Mesenchymal stem cell of Wharton's jelly (primary cell): ENCODE measurements around a stretch of chr11.

DNA sequence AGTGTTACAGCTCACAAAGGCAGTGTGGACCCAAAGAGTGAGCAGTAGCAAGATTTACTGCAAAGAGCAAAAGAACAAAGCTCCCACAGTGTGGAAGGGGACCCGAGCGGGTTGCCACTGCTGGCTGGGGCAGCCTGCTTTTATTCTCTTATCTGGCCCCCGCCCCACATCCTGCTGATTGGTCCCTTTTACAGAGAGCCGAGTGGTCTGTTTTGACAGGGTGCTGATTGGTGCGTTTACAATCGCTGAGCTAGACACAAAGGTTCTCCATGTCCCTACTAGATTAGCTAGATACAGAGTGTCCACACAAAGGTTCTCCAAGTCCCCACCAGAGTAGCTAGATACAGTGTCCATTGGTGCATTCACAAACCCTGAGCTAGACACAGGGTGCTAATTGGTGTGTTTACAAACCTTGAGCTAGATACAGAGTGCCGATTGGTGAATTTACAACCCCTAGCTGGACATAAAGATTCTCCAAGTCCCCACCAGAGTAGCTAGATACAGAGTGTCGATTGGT, 1.5 kb upstream of the MRPL11 start:
- CAGE, long polyA plus RNA = no peak

GRCh38 chr11:66466008-66466832, 485 bp upstream of the PELI3 start:
- CAGE, long polyA plus RNA = no peak

- CAGE, long polyA plus RNA = no peak
Measured at GRCh38 chr11:66539209-66539686, 6.6 kb downstream of the ZDHHC24 start.

GRCh38 chr11:66545479-66545954, 331 bp downstream of the ZDHHC24 start:
- CAGE, long polyA plus RNA = no peak

- CAGE, long polyA plus RNA = no peak
Measured at GRCh38 chr11:66607190-66607706, 9.2 kb upstream of the RBM14 start.

- CAGE, long polyA plus RNA = no peak
Measured at GRCh38 chr11:66637669-66638562, 587 bp upstream of the RBM4 start.

- CAGE, long polyA plus RNA = no peak
Measured at GRCh38 chr11:66641866-66642168, 3.3 kb downstream of the RBM4 start.

DNA sequence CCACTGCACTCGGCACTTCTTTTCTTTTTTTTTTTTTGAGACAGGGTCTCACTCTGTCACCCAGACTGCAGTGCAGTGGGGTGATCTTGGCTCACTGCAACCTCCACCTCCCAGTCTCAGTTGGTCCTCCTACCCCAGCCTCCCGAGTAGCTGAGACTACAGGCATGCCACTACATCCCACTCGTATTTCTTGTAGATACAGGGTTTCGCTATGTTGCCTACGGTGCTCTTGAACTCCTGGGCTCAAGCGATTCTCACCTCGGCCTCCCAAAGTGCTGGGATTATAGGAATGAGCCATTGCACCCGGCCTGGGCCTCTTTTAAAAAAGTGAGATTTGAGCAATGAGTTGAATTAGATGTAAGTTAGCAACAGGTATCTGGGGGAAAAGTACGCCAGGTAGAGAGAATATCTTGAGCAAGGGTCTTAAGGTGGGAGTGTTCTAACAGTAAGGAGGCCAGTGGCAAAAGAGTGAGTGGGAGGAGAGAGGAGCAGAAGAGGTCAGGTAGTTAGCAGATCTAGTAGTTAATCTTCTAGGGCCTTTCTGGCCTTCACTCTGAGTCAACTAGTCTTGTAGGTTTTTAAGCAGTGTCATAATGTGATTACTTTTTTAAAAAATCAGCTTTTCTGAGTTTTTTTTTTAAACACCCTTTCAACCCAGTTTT, 16.9 kb downstream of the RBM4 start:
- CAGE, long polyA plus RNA = no peak

DNA sequence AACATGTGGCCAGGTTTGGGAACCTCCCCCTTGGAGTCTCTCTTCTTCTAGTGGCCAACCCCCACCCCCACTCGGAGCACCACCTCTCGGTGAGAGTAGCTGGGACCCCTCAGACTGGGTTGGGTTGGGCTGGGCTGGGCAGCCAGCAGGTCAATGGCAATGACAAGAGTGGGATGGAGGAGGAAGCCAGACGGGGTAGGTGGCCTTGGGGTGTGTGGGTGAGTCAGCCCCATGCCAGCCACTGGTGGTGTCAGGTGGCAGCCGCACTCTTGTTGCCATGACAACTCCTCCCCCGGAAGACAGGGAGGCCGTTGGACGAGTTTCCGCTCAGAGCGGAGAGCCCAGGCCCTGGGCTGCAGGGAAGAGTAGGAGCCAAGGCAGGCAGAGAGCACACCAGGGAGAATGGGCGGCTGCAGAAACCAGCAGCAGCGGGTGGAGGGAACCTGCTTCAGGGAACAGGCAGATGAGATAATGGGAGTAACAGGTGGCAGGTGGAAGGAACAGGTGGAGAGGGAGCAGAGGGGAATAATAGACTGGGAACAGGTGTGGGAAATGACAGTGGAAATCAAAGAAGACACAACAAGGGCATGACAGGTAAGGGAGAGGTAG, 8.8 kb downstream of the SPTBN2 start:
- CAGE, long polyA plus RNA = no peak

DNA sequence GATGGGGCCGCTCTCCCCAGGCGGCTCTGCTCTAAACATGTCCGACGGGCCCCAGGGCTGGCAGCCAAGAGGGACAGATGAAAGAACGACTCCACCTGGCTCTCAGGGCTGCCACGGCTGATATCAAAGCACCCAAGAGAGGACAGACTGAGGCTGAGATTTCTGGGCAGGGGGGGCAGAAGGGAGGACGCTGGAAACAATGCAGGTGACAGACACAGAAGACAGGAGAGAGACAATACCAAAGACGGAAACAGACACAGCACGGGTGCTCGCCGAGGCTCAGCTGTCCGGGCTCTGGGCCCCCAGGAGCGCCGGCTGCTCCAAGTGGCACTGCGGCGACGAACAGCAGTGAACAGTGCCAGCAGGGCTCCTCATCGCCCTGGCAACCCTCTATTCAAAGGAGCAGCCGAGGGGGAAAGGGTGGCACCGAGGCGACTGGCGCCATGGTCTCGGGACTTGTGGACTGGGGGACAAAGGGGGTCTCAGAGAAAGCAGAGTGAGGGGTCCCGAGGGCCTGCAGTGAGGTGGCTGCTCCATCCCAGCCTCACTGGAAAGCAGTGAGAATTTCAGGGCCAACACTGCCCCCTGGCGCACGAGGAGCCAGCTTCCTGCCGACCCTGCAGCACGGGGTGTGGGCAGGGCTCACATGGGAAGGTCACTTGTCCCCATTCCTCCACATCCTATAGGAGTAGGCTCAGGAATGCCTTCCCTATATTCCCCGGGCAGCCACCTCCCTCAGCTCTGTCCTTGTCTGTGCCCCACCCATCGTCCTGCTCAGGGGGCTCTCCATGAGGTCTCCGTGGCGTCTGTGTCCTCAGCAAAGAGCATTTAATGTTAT, 26.1 kb downstream of the LRFN4 start:
- CAGE, long polyA plus RNA = no peak

DNA sequence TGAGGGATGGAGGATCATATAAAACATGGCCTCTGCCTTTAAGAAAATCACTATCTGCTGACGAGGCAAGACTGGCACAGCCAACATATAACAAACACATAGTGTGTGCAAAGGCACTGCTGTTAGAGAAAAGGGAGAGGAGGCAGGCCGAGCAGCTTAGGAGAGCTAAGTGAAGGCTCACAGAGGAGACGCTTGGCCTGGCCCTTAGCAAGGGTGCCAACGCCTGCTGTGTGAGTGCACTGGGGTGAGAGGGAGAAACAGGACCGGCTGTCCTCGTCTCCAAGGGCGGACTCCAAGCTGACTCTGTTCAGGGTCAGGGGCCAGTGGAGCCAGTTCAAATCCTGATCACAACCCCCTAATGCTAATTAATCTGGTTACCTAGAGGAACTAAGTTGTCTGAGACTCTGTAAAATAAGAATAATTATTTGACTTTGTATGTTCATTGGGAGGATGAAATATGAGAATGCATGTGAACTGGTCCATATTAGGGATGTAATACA, 48.3 kb downstream of the LRFN4 start:
- CAGE, long polyA plus RNA = no peak

DNA sequence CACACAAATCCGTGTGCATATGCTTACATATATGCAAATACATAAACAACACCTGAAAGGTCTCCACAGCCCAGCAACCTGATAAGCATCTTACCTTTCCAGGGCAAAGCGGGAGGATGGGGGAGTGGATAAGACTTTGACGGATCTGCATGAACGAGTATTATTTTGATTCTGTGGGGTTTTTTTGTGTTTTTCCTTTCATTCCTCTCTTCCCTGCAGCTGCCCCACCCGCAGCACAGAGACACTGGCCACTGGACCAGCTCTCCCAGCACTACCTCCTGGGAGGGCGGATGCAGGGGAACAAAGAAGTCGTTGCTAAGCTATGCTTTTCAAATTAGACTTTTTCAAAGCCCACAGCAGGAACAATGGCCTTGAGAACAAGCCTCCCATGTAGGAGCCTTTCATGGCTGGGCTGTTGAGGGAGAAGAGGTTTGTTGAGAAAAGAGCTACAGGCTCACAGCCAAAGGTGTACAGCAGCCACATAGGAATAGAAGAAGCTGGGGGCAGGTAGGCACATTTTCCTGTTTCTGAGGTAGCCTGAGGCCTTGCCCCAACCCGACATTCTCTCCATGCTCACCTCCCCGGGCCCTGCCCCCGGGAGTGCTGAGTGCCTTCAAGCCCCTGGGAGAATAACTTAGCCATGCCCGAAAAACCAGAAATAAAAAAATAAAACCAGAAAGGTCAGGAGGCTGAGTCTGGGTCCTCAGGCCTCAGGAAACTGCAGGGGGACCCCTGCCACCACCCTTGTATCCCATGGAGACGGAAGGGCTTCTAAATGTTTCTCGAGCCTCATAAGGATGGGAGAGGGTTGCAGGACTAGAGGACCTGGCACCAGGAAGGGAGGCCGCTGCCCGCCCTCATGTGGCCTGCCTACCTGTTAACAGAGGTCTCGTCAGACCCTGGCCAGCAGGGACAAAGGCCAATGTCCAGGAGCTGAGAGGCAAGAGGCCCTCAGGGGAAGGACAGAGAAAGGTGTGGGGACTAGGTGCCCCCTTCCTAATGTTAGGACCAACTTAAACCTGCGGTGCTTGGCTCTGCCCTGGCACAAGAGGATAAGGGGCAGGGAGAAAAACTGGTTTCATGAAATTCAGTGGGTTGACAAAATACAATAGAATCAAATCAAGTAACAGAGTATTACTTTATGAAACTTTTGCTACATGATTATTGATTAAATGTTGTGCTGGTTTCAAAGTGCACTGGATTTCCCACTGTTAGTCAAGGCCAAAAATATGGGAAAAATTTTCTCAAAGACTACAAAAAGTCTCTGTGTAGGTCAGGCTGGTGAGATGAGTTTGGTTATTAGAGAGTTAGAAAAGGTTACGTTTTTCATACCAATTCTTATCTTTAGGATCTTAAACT, 20.3 kb upstream of the SYT12 start:
- CAGE, long polyA plus RNA = no peak

DNA sequence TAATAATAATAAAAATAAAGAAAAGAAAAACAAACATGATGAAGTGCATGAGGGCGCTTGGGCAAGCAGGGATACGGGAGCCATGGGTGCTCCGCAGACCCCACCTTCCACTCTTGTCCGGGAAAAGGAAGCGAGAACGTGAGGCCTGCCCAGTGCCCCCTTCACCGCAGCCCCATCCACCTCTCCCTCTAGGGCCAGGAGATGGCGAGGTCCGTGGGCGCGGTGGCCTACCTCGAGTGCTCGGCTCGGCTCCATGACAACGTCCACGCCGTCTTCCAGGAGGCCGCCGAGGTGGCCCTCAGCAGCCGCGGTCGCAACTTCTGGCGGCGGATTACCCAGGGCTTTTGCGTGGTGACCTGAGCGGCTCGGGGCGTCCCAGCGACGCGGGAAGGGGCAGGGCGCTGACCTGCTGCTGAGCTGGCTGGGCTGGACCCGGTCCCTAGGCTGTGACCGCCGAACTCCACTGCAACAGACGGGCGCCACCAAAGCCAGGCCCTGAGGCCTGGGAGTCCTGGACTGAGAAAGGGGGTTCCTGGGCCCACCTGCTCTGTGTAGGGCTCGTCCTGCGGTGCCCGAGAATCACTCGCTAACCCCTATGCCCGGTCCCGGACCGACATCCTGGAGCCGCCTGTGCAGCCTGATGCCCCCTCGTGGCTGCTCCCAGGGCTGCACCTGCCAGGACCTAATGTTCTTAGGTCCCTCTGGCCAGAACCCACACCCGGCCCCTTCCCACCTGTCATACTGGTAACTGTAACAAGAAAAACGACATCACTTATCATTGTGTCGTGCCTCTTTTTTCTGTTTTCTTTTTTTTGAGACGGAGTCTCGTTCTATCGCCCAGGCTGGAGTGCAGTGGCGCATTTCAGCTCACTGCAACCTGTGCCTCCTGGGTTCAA, 14.8 kb downstream of the RHOD start:
- CAGE, long polyA plus RNA = no peak

DNA sequence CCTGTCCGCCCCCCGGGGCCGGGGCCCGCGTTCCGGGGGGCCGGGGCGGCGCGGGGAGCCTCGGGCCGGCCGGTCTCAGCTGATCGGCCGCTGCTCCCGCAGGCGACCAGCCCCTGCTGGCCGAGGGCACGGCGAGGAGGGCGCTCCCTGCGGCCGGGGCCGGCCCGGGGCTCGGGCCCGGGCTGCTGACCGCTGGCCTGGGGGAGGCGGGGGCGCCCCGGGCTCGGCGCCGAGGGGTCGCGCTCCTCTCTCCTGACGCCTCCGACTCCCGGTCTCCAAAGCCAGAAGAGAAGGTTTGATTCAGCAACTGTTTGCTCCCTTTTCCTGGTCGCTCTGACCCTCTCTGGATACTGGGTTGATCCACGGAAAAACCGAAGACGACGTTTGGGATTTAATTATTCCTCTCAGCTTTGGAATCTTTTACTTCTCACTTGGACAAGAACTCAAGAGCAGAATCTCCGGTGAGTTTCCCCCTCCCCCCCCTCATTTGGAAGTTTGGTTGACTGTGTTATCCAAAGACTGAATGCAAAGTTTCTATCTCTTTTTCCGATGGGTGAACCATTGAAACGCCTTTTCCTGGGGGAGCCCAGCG, 622 bp downstream of the KDM2A start:
- CAGE, long polyA plus RNA = no peak

DNA sequence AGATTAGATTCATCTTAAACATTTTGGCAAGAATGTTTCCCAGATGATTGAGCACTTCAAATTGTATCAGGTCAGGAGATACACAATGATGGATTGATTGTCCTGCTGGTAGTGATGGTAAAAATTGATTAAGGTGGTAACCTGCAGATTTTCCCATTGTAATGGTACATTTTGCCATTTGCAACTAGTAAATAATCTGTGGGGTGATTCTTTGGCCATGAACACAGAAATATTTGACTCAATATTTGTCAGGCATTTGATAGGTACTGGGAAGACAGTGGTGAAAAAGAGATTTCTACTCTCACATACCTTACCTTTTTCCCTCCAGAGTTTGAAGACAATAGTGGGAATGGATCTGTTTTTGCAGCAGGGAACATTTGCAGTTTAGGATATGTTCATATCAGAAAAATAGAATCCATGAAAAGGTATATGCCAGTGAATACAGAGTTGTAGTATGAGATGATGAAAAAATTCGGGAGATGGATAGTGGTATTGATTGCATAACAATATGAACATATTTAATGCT, 40.5 kb downstream of the KDM2A start:
- CAGE, long polyA plus RNA = no peak

DNA sequence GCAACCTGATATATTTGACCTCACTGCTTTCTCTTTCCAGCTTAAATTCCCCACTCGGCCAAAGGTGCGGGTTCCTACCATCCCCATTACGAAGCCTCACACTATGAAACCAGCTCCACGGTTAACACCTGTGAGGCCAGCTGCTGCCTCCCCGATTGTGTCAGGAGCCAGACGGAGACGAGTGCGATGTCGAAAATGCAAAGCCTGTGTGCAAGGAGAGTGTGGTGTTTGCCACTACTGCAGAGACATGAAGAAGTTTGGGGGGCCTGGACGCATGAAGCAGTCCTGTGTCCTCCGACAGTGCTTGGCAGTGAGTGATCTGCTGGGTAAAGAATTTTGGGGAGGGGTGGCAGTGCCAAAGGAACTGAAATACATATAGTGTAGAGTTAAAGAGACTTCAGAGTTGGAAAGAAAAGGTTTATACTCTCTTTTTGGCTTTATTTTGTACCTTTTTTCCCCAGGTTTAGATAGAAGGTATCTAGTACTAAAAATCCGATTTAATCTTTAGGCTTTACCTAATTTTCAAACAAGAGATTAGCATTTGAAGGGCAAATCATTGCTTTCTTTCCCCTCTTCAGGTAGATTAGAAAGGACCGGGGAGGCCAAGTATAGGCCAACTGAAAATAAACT, 21.0 kb upstream of the GRK2 start:
- CAGE, long polyA plus RNA = no peak

GRCh38 chr11:67300902-67301961, 2.1 kb upstream of the SSH3 start:
- CAGE, long polyA plus RNA = no peak

GRCh38 chr11:67322773-67323306, 19.5 kb downstream of the SSH3 start:
- CAGE, long polyA plus RNA = no peak

- CAGE, long polyA plus RNA = no peak
Measured at GRCh38 chr11:67353639-67354203, 375 bp upstream of the POLD4 start.

- CAGE, long polyA plus RNA = no peak
Measured at GRCh38 chr11:67366553-67367371, 6.6 kb downstream of the CLCF1 start.